Daoy (cell line): ENCODE results near the genes LYPD6, RBM43 and TNFAIP6.

DNA sequence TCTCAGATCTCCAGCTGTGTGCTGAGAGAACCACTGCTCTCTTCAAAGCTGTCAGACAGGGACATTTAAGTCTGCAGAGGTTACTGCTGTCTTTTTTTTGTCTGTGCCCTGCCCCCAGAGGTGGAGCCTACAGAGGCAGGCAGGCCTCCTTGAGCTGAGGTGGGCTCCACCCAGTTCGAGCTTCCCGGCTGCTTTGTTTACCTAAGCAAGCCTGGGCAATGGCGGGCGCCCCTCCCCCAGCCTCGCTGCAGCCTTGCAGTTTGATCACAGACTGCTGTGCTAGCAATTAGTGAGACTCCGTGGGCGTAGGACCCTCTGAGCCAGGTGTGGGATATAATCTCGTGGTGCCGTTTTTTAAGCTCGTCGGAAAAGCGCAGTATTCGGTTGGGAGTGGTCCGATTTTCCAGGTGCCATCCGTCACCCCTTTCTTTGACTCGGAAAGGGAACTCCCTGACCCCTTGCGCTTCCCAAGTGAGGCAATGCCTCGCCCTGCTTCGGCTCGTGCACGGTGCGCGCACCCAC is 383.1 kb upstream of the ZEB2 start:
- RAMPAGE, long total RNA: no peak

DNA sequence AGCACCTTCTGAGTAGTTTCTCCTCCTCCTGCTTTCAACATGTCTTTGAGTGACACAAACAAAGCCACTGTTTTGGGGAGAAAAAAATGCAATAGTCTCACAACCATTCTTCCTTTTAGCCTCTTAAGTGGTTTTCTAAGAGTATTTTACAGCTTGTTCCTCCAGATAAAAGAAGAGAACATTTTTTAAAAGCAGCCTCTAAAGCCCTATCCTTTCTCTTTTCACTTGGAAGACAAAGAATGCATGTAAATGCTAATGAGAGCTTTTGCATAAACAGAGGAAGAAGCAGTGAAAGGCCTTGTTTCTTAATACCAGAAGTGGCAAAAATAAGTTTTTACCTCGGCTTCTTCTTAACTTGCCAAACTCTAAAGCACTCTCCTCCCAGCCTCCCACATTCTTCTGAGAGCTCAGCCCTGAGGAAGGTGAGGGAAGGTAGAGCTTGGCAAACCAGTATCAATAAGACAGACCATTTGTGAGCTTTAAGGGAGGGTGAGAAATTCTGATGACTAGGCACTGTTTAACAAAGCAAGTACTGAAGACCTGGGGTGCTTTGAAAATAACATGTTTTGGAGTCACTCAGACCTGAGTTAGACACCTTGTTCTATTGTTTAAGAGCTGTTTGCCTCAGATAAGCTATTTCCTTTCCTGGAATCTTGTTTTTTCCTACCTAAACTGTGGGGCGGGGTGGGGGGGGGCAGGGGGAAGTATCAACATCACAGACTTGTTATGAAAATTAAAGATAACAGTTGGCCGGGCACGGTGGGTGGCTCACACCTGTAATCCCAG is 1304.2 kb upstream of the ACVR2A start:
- RAMPAGE, long total RNA: no peak

GRCh38 chr2:147926646-147927639 is 82.1 kb downstream of the ACVR2A start:
- RAMPAGE, long total RNA: no peak

DNA sequence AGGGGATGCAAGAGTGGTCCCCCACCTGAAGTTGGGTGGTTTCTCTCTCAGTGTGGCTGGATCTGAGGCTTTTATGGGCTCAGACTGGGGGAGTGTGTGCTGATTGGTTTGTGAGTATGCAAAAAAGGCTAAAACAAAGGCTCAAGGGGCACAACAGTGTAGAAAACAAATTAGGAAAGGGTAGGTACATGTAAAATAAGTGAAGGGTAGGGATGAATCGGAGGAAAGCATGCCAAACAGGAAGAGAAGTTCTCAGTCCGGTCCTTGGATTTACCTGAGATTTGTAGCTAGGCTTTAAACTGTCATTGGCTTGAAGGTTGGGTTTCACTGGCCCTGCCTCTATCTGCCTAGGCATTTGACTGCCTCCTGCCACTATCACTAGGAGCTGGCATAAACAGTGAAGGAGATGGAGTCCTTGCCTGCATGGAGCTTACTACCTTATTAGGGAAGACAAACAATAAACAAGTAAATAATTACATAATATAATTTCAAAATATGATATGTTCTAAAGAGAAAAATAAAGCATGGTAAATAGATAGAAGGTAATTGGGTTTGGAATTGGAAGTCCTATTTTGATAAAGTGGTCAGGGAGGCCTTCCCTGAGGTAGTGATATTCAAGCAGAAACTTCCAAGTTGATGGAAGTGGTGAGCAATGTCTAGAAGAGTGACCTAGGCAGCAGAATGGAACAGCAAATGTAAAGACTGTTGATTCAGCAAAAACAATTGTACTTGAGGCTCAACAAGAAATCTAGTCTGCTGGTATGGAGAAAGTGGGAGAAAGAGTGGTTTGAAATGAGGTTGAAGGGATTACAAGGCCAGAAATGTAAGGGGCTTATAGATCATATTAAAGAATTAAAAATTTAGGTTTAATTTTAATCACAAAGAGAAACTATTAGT is 181.1 kb downstream of the MBD5 start:
- RAMPAGE, long total RNA: no peak

- RAMPAGE, long total RNA: no peak
Measured at GRCh38 chr2:148261715-148262341, 240.9 kb downstream of the MBD5 start.

DNA sequence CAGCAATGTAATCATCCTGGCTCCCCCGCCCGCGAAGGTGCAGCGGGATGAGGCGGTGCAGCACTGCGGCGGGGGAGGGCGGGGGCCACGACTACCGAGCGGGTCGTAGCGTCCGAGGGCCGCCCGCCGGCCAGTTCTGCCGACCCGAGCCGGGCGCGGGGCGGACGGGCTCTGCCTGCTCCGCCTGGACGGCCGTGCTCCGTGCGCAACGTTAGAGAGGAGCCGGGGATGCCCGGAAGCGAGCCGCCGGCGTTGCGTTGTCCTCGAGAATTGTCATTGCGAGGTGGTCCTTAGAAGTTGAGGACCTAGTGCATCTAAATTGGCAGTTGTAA is 1.1 kb downstream of the EPC2 start:
- RAMPAGE, long total RNA: no peak

GRCh38 chr2:148680264-148680927 is 35.8 kb downstream of the EPC2 start:
- RAMPAGE, long total RNA: no peak

- RAMPAGE, long total RNA: no peak
Measured at GRCh38 chr2:148999503-149000065, 38.9 kb upstream of the LYPD6B start.

DNA sequence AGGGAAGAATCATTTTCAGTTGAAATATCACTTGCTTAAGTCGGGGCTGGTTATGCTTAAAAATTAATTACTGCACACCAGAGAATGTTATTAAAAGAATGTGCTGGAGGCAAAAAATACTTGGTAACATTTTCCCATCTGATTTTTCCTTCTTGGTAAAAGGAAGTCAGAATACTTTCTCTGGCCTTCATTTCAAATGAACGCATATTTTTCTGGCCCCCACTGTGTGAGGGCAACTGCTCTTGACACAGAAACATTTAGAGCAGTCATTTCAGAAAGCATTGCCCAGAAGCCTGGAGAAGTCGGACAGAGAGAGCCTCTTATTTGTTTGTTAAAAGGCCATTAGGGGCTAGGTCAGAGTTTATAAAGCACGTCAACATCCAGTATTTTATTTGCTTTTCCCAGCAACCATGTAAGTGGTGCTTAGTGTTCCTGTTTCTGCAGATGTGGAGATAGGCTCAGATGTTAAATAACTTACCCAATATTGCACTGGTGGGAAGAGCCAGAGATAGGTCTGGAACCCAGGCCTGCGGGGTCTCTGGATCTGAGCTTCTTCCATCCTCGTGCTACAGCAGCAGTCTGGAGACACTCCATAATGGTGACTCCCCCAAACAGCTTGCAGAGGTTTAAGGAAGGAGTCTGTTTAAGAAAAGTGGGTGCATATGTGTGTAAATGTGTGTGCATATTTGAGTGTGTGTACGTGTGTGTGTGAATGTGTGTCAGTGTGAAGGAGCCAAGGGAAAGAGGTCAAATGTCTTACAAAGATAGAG is 32.8 kb upstream of the LYPD6B start:
- RAMPAGE, long total RNA: no peak

DNA sequence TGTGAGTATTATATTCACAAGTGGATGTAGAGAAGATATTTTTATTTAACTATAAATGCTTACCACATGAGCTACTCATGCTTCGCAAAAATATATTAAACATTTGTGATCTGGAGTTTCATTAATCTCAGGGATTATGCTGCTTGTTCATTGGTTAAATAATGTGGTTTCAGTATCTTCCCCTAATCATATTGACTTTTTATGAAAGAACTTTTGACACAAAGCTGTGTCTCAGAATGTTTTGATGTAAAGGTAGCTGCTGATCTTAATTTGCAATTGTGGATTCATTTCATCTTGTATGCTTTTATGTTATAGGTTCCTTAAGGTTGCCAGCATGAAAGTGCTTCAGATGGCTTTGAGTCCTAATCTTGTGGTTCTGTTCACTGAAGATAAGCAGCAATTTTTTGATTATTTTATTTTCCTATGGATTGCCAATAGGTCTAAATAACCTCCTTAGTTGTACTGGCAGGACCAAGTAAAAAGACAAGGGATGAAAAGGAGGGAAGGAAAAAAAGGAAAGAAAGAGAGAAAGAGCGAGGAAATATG is 92.5 kb downstream of the LYPD6B start:
- RAMPAGE, long total RNA: no peak

GRCh38 chr2:149320057-149320588 is 10.3 kb upstream of the LYPD6 start:
- RAMPAGE, long total RNA: no peak

GRCh38 chr2:149329765-149330912 is at the start of gene LYPD6:
Gene LYPD6, plus strand, starts transcription at chr2:149330587.
- RAMPAGE, long total RNA: no peak

DNA sequence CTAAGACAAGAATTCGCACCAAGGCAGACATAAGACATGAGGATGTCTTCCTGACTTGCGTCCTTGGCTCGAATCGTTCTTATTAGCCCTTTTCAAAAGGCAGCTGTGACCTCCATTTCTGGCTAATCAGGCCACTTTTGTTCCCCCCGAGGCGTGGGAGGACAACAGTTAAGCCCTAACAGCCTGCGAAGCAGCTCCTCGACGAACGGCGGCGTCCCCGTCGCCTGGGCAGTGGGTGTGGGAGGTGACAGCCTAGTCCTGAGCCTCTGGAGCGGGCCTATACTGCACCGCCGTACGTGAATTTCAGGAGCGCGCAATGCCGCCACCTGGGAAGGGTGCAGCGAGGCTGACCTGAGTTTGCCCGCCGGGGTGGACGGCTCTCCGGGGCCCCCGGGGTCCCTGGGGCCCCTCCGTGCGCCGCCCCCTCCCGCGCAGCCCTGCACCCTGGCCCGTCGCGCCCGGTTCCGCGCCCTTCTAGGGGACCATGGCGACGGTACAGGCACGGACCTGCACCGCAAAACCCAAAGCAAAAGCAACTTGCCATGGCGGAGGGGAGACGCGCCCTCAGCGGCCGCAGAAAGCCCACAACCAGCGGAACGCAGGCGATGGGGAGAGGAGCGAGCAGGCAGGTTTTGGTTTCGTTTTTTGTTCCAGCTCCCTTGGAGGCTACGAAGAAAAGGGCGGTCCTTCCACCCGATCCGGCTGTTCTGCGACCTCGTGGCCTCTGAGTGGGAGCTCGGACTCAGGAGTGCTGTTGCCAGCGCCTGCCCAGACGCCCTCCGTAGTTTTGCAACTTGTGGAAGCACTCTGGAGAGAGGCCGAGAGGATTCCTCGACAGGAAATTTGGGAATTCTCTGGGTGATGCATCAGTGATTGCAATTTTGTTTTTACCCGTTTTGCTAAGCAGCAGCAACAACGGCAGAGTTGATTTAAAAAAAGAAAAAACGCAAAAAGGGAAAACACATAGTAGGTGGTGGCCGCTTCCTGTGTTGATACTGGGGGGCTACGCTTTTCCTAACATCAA is at the start of gene RBM43:
Gene RBM43 (minus strand): TSS at position 680 of the 1,024 bp plus-strand sequence.
- RAMPAGE, long total RNA: no peak

DNA sequence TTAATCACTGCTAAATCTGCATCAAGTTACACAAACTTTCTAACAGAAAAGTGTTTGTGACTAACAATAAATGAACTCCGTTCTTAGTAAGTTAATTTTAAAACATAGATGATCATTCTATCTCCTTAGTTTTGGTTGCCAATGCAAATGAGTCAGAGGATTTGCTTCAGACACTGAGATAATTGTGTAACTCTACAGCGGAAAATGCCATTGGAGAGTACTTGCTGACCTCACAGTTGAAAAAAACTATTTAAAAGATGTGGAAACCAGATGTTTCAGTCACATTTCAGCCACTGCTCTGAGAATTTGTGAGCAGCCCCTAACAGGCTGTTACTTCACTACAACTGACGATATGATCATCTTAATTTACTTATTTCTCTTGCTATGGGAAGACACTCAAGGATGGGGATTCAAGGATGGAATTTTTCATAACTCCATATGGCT is at the start of gene TNFAIP6:
Gene TNFAIP6 (plus strand): TSS at position 278 of the 444 bp plus-strand sequence.
- RAMPAGE, long total RNA: no peak

DNA sequence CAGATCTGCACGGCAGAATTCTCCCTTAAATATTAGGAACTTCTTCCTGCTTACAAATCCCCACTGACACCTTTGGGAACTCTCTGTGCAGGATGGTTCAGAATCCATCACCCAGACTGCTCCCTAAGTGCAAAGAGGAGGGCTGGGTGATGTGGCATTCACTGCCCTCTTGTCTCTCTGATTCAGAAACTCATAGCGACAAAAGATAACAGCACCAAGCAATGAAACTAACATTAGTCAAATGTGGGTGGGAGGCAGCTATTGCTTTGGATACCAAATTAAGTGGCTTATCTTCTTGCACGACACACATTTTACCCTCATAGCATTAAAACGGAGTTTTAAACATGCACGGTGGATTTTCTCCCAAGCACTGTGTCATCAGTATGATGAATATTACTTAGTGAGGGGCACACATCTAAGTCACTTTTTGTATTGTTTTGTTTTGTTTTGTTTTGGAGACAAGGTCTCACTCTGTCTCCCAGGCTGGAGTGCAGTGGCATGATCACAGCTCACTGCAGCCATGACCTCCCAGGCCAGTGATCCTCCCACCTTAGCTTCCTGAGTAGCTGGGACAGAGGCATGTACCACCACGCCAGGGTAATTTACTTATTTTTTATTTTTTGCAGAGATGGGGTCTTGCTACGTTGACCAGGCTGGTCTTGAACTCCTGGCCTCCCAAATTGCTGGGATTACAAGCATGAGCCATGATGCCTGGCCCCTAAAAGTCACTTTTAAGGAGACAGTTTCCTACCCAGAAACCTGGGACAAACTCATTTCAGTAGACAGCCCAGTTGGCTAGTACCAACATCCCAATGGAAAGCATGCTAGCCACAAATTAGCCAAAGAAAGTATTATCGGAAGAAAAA is 41.0 kb upstream of the NEB start:
- RAMPAGE, long total RNA: no peak

DNA sequence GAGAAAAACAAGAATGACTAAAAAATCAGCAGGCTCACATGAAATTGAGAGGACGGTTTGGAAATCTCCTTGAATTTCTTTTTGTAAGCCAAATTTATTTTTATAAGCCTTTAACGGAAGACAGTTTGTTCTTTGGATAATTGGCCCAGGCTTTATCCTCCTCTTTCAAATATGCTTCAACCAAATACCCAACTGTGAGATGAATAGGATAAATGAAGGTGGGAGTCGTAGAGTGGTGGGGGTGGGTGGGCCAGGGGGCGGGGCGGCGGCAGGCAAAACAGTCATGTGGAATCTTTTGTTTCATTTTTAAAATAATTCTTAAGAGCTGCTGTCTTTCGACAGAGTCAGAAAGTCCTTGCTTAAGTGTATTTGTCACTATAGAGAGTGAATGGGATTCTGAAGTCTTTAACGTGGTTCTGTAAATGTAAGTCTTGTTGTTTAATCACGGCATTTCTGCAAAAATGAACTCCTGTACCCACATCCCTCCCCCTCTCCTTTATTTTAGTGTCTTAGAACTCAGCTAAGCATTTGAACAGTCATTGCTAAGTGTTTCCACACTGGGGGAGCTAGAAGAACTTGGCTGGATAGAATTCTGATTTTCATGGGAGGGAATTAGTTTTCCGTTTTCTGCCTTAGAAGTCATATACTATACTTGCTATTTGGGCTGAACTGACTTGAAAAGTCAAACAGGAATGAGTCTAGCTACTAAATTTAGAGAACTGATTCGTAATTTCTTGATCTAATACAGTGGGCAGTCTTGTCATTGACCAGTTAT is 60.9 kb downstream of the FMNL2 start:
- RAMPAGE, long total RNA: no peak

DNA sequence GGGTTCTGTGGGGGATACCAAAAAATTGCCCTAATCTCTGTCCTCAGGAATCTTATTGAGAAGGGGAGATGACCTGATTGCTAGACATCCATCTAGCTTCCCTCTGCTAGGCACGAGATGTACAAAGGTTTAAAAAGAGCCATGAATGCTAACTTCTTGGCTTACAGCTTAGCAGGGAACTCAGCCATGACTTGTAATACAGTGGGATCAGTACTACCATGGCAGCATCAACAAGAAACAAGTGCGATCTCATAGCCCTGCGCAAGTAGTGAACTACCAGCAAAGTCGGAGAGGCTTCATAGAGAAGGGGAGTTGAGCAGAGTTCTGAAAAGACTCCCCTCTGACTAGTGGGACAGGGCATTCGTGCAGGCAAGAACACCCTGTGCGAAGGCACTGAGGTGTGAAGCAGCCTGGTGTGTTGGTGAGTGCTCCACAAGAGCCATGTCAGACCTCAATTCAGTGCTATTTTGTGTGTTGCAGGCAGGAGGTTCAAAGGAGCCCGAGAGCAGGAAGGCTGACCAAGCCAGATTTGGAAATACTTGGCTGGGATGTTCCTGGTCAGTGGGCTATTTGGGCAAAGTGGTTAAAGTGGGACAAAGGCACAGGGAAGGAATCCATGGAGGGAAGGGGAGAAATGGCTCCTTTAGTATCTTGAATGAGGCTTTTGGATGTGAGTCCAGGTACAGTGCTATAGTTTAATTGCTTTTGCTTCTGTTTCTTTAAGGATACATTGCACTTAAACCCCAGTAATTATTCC is 130.1 kb downstream of the FMNL2 start:
- RAMPAGE, long total RNA: no peak

- RAMPAGE, long total RNA: no peak
Measured at GRCh38 chr2:152575708-152576539, 141.3 kb downstream of the PRPF40A start.

- RAMPAGE, long total RNA: no peak
Measured at GRCh38 chr2:152594098-152594795, 123.0 kb downstream of the PRPF40A start.

- RAMPAGE, long total RNA: no peak
Measured at GRCh38 chr2:152611753-152612041, 105.6 kb downstream of the PRPF40A start.